A673 (cell line): ENCODE measurements around a stretch of chr4.

DNA sequence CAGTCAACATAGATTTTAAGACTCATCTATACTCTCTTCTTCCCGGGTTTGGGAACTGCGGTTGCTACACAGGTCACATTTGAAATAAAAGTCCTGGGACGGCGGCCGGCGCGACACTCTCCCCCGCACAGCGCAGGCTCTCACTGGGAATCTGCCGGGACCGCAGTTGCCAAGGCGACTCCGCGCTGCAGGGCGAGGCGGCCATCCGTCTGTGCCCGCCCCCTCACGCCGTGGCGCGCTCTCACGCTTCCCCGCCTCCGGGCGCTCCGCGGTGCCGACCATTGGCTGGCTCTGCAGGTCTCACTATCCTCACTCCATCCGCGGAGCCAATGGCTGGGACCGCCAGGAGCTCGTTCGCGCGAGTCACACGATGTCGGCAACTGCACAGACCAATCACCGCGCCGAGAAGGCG is 259 bp upstream of the MSMO1 start:
- PRO-cap = bidirectional peak, plus-strand start outside the sequence, minus-strand start at position 145 of the sequence

DNA sequence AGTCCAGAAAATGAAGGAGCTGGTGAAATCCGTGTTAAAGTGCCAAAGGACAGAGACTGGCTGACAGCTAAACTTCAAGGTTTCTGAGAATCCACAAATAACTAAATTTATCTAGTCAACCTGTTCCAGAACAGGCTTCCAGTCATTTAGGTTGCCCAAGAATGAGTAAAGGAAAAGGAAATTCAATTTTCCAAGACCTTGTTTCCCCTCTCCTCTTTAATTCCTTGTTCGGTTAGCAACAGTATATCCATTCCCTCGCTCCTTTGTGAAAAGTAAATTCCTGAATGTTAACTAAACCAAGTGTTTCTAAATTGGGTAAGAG is 1.0 kb downstream of the MSMO1 start:
- PRO-cap = no peak

DNA sequence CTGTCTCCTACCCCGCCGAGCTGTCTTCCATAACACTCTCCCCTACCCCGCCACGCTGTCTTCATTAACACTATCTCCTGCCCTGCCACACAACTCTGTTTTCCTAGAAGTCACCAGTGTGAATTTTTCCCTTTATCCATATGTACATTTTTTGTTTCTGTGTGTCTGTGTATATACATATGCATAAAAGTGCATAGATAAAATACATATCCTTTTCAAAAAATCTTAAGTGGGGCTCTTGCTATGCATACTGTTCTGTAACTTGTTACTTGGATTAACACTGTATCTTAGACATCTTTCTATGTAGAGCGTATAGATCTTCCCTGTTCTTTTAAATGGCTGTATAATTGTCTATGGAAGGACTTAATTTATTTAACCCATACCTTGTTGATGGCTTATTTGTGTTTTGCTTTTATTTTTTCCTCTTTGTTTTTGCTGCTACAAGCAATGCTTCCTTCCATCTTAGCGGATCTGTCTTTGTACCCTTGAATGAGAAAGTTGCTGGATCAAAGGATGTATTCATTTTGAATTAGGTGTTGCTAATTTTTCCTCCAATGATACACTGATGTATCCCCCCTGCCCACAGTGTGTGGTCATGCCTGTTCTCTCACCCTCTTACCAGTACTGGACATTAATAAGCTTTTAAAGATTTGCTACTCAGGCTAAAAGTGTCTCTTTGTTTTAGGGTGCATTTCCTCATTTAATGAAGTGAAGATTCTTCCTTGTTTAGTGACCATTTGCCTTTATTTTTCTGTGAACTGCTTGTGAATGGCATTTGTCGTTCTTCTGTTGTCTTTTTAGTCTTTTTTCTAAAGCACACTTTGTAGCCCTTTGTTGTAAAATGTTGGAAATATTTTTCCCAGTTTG is 4.8 kb downstream of the MSMO1 start:
- PRO-cap = no peak

DNA sequence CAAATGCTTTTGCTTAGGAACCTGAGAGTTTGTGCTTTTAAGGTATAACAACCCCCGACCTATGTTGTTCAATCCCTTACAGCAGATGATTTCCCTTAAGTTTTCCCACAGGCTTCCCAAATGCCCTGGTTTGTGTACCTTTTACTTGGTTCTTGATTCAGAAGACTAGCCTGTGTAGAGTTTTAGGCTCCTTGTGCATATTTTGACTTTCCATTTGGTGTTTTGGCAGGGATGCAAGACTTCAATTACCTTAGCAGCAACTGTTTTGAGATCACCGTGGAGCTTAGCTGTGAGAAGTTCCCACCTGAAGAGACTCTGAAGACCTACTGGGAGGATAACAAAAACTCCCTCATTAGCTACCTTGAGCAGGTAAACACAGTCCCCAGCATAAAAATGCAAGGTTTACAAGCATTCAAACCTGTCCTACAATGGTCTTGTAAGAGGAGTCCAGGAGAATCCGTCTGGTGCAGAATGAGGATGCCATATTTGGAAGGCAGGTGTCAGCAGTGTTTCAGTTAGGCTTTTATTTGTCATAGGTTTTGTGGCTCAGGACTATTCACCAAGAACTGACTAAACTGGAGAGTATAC is 108.5 kb downstream of the CPE start:
- PRO-cap = no peak

GRCh38 chr4:165874602-165875236 is 1.7 kb downstream of the TLL1 start:
- PRO-cap = bidirectional peak, plus-strand start at chr4:165874958, minus-strand start at chr4:165874802

DNA sequence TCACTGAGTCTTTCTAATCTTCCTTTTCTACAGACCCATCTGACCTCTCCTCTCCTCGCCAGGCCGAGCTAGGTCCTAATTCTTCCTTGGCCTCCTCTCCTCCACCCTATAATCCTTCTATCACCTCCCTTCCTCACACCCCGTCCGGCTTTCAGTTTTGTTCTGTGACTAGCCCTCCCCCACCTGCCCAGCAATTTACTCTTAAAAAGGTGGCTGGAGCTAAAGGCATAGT is 649.0 kb downstream of the TLL1 start:
- PRO-cap = no peak

GRCh38 chr4:168164871-168165581 is 72.7 kb downstream of the ANXA10 start:
- PRO-cap = no peak

- PRO-cap = no peak
Observed at GRCh38 chr4:168283448-168283756, 35.1 kb downstream of the DDX60 start.

GRCh38 chr4:168558259-168559014 is 61.6 kb downstream of the PALLD start:
- PRO-cap = no peak

GRCh38 chr4:168568989-168569435 is 72.2 kb downstream of the PALLD start:
- PRO-cap = no peak

DNA sequence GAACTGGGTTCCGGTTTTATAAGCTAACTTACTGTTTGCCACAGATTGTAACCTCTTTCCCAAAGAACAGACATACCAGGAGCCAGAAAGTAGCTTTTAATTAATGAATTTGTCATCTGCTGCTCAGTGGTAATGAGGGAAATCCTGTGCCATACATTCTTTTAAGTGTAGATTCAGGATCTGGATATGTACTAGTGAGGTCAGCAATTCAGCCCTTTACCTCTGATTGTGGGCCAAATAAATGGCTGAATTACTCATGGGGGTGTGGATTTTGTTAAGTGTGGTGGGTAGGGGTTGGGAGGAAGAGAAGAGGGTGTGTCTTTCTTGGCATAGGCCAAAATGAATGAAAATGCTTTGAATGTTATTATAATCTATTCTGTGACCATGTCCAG is 244.5 kb downstream of the CBR4 start:
- PRO-cap = no peak

GRCh38 chr4:168835893-168836381 is 174.1 kb downstream of the CBR4 start:
- PRO-cap = no peak

DNA sequence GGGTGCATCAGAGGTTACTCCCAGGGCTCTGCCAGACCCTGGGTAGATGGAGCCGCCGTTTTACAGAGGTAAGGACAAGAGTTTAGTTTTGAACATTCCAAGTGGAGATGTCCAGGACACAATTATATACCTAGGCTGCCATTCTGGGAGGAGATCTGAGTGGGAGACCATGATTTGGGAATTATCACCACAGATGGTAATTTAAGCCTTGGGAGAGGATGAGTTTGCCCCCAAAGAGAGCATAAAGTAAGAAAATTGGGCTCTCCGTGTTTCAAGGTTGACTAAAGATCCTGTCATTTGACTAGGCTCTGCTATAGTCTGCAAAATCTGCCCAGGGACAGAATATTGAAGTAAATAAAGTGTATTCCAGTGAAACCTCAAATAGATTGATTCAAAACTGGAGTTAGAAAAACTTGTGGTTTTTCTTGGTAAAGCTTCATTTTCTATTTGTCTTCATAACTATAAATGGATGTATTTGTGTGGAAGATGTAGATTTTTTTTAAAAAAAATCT is 170.4 kb downstream of the CBR4 start:
- PRO-cap = no peak

DNA sequence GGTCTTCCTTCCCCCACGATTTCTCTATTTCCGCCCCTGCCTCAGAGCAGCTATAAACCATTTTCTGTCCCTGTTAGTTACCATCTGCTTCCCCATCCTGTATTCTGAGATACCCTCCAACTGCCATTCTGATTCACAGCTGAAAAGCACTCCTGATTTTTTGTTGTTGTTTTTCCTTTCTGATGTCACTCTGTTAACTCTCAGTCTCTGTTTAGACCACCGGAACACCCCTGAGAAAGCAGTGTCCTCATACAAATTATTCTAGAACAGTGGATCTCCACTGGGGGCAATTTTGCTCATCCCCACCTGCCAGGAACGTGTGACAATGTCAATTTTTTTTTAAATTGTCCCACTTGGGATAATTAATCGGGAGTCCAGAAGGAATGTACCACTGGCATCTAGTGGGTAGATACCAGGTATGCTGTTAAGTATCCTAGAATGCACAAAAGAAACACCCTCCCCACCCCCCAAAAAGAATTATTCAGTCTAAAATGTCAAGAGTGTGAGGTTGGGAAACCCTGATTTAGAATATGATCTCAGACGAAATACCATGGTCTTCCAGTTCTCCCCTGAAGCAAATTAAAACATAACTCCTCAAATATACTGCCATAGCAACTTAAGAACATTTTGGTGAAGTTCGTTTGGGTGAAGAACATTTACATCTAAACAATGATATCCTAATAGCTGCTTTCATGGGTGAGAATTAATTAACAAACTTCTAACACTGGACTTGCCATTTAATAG is 36.7 kb downstream of the SH3RF1 start:
- PRO-cap = no peak

- PRO-cap = no peak
Observed at GRCh38 chr4:169268634-169269727, 1.8 kb downstream of the SH3RF1 start.

- PRO-cap = no peak
Observed at GRCh38 chr4:169271460-169271853, 701 bp upstream of the SH3RF1 start.

GRCh38 chr4:169307740-169308053 is 36.9 kb upstream of the SH3RF1 start:
- PRO-cap = no peak

- PRO-cap = no peak
Observed at GRCh38 chr4:169659276-169659762, 38.9 kb downstream of the CLCN3 start.

- PRO-cap = no peak
Observed at GRCh38 chr4:170039864-170040186, 13.6 kb upstream of the MFAP3L start.

- PRO-cap = no peak
Observed at GRCh38 chr4:170788376-170789198, 698.8 kb upstream of the AADAT start.